ENCODE data around the gene PARP6.

DNA sequence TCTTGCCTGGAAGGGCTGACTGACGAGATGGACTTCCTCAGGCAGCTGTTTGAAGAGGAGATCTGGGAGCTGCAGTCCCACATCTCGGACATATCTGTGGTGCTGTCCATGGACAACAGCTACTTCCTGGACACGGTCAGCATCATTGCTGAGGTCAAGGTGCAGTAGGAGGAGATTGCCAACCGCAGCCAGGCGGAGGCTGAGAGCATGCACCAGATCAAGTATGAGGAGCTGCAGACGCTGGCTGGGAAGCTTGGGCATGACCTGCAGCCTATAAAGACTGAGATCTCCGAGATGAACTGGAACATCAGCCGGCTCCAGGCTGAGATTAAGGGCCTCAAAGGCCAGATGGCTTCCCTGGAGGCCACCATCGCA is 5.4 kb upstream of the LARP6 start:
- RRBS, result no CpG with 5 or more reads among the region's 9 CpGs

DNA sequence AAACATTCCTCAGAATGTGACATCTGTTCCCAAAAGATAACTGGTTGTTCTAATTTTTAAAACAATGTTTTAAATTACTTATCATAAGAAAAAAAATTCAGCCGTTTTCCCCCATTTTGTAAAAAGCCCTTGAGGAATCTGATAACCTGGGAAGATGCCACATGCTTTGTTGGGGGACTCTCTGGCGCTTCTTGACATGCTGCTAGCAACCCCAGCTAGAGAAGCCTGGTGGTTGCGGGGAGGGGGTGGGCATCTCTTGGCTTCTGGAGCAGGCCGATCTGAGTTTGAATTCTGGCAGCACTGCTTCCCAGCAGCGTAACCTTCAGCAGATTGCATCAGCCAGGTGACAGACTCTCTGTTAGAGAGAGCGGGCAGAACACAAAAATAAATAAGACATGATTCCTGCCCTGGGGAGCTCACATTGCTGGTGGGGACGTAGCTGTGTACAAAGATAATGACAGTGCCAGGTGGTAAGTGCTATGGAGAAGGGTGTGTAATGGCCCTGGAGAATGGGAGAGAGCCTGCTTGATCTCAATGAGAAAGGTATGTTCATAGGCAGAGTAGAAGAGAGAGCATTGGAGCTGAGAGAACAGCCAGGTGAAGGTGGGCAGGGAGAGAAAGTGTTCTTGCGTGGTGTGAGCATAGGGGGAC is 87.4 kb downstream of the THSD4 start:
- RRBS, result no CpG with 5 or more reads among the region's 8 CpGs

DNA sequence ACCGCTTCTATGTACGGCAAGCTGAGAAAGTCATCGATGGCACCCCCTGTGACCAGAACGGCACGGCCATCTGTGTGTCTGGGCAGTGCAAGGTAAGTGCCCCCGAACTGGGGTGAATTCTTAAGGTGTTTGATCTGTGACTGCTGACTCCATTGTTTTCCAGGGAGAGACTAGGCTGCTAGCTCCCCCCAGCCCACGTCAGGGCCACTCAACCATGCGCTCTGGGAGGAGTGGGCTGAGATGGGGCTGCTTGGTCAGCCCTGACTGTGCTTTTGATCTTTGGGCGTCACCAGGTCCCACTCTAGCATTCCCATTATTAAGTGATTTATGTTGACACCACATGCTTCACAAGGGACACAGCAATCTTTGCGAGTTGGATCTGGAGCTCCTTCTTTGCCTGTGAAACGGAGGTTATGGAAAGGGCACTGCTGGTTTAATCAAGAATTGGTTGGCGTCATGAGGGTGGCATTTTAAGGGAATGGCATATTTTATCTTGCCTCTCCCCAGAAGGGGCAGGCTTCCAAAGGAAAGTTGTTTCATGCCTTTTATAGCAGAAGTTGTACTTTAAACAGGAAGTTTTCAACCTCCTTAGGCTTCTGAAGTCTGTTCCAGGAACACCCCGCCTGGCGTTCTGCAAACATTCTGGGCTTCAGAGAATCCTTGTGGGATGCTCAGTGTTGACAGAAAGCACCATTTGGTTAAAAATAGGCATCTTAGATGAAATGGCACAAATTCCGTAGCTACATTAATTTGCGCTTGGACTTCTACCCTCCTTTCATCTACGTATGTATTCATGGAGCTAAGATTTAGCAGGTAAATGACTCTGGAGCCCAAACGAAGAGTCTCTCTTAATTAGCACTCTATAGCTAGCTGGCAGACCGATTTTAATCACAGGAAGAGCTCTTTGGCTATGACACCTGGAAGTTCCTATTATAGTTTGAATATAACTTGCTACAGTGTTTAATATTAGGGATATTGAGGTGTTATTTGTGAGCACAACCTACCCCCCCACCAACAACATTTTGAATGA is 296.8 kb downstream of the THSD4 start:
- RRBS, result no CpG with 5 or more reads among the region's 19 CpGs

GRCh38 chr15:71414757-71415397 is 299.6 kb downstream of the THSD4 start:
- RRBS, result no CpG with 5 or more reads among the region's 3 CpGs

GRCh38 chr15:71436409-71437195 is 321.3 kb downstream of the THSD4 start:
- RRBS, result no CpG with 5 or more reads among the region's 6 CpGs

DNA sequence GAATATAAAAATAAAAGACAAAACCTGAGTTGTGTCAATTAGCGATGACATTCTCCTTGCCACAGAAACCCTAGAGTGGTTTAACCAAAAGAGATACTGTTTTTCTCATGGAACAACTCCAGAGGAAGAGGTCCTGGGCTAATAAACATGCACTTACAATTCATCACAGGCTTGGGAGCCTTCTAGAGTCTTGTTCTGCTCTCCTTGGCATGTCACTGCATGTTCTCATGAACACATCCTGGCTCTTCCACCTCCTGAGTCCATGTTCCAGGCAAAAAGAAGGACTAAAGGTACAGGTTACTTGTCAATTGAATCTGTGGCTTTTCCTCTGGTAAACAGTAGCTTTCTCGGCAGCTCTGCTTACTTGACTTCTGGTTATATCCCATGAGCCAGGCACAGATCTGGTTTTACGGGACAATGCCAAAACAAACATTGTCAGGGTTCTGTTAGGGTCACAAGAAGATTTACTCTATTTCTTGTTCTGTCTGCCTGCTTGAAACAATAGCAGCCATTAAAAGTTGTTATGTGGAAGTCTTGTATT is 332.5 kb downstream of the THSD4 start:
- RRBS, result no CpG with 5 or more reads among the region's 3 CpGs

GRCh38 chr15:71807009-71807719 is 3.2 kb upstream of the NR2E3 start:
- RRBS, result 64% methylated on average over 2 of the region's 17 CpGs

DNA sequence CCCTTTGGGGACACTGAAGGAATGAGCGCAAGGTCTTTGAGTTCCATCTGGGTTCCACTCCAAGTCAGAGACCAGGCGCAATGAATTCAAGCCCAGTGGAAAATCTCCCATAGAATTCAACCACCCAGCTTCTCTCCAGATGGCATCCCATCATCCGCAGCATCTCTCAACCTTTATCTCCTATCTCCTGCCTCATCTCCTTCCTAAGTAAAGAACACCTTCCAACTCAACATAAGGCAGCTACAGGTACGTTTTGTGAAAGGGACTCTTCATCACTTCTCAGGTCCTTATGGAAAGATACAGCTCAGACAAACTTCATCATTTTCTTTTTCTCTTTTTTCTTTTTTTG is 7.9 kb downstream of the NR2E3 start:
- RRBS, result no CpG with 5 or more reads among the region's 4 CpGs

DNA sequence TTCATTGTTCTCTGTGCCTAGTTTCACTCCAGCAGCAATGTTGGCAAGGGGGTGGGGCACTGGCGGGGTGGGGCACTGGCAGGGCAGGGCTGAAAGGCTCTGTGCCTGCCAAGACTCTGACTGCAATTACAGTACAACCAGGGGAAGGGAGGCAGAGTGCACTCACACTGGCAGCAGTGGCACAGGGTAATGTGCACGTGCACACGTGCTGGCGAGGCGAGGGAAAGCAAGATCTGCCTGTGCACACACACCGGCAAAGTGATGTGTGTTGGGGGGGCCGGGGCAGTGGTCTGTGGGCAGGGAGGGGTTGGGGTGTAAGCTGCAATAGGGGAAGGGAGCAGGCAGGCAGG is 31.6 kb downstream of the MYO9A start:
- RRBS, result 100% methylated on average over 1 of the region's 7 CpGs

DNA sequence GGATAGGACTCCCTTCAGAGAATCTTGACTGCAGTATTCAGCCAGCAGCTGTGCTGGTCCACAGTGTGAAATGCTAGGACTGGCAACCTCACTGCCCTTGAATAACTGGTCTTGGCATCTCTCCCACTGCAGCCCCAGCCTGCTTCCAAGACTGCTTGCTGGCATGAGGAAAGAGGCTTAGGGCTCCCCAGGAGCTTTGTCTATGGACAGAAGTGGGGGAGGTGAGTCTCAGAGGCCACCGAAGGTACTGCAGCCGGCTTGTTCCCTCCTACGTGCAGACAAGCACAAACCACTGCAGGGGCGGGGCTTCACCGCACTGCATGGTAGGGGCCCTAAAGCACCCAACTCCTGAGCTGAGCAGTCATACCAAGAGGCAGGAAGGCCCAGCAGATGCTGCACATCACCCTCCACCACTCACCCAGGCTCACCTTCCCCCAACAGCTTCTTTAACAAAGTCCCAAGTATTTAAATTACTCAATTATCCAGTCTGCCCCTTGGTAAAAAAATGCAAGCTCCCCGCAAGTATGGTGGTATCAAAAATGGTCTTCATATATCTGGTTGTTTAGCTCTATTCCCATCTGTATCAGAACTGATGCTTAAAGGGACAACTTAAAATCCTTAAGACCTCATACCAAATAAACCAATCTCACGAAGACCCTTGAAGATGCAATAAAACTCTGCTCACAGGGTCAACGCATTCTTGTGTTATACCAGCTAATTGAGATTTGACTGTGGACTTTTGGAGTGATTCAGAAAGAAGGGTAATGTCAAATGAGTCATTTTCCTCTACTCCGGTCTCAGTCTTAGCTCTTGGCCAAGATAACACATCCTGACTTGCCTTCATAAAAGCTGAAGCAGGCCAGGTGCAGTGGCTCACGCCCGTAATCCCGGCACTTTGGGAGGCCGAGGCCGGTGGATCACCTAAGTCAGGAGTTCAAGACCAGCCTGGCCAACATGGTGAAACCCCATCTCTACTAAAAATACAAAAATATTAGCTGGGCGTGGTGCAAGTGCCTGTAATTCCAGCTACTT is 4.1 kb downstream of the PKM start:
- RRBS, result under 1% methylated on average over 1 of the region's 15 CpGs

DNA sequence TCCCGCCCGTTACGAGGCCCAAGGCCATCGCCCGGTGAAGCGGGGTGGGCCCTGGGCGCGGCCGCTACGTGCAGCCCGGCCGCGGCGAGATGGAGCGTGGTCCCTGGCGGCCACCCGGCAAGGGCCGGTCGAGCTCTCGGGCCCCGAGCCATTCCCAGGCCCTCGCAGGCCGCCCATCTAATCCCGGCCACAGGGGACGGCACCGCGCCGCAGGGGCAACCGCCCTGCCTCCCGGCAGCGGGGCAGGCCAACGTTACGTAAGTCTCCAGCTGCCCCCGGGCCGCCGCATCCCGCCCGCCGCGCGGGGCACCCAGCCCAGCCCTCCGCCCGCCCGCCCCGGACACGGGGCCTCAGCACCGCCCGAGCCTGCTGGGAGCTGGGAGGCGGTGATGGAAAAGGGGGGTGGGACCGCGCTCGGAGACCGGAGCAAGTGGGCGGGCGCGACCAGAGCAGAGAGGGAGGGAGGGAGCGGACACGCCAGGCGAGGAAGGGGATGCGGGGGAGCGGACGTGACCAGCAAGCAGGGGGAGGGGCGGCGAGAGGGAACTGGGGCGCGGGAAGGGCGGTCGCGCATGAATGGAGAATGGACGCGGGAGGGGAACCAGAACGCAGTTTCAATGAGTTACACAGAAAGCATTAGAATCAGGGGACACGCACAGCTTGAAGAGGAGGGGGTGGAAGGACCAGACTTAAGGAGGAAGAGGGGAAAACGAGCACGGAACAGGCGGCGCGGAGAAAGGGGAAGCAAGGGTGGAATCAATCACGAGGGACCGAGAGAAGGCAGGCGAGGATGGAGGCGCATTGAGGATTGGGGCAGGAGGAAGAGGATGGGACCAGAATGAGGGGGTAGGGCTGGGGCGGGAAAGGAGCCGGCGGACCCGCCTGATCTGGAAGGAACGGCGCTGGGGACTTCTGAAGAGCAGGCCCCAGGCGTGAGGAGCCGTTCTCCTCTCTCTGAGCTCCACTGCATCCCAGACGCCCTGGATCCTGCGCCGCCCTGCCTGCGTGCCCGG is 666 bp downstream of the PKM start:
- RRBS, result 1% methylated on average over 52 of the region's 95 CpGs

- RRBS, result 2% methylated on average over 40 of the region's 89 CpGs
Observed at GRCh38 chr15:72272242-72273294, at the start of gene PARP6. TSS of gene PARP6 (minus strand) at chr15:72272554.

- RRBS, result no CpG with 5 or more reads among the region's 3 CpGs
Observed at GRCh38 chr15:72370182-72370487, 5.7 kb downstream of the HEXA start.

GRCh38 chr15:72529974-72530753 is 56.0 kb downstream of the ARIH1 start:
- RRBS, result no CpG with 5 or more reads among the region's 4 CpGs

DNA sequence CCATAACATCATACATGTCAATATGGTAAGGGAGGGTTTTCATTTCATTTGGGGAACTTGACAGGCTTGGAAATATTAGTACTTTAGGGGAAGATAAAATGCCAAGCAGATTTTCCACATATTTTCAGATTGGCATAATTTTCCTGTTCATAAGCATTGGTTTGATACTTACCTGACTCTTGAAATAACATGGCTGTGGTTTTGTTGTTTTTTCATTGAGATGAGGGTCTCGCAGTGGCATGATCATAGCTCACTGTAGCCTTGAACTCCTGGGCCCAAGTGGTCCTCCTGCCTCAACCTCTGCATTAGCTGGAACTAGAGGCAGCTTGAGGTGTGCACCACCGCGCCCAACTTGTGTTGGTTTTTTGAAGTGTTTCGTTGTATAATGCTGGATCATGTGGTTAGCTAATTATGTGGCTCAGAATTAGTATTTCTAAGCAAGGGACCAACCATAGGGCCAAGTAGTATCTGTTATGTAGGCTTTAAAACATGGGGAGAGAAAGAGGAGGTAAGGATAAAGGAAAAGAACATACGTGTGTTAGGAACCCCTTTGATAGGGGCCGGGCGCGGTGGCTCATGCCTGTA is 78.7 kb upstream of the GOLGA6B start:
- RRBS, result no CpG with 5 or more reads among the region's 8 CpGs

DNA sequence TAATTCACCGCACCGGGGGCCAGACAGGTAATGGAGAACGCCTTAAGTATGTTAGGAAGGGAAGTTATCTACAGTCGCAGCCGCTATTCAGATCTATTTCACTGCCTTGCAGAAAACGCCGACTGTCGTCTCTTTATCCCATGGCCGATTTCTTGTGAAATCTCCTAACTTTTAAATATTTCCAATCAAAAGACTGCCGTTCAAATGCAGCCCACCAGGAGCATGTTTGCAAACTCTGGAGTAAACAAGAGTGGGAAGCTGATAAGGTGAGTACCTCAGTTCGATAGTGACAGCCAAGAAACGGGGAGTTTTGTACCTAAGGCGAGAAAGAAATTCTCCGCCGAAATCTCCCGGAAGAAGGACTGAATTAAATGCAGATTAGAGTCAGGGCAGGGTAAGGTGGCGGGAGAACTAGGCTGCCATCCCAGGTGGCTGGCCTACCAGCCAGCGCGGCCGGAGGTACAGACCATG is 445 bp downstream of the HIGD2B start:
- RRBS, result 8% methylated on average over 6 of the region's 20 CpGs

DNA sequence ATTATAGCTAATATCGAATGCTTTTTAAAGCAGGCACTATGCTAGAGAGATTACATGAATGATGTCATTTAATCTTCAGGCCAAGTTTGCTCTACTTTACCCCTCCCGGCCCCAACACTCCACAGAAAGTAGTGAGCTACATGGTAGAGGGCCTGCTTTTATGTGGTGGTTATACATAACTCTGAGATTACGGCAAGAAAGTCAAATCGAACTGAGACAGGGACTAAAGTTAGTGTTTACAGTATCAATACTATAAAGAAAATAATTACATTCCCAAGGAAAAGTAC is 1.1 kb downstream of the ADPGK start:
- RRBS, result no CpG with 5 or more reads among the region's 4 CpGs

- RRBS, result no CpG with 5 or more reads among the region's 13 CpGs
Observed at GRCh38 chr15:72784236-72784761, 741 bp upstream of the ADPGK start.

- RRBS, result no CpG with 5 or more reads among the region's 2 CpGs
Observed at GRCh38 chr15:73141045-73141781, 89.0 kb downstream of the NEO1 start.

Data from zone of skin (tissue), 1 donor.